Hair follicular keratinocyte (primary cell): ENCODE results near the gene SARM1.

DNA sequence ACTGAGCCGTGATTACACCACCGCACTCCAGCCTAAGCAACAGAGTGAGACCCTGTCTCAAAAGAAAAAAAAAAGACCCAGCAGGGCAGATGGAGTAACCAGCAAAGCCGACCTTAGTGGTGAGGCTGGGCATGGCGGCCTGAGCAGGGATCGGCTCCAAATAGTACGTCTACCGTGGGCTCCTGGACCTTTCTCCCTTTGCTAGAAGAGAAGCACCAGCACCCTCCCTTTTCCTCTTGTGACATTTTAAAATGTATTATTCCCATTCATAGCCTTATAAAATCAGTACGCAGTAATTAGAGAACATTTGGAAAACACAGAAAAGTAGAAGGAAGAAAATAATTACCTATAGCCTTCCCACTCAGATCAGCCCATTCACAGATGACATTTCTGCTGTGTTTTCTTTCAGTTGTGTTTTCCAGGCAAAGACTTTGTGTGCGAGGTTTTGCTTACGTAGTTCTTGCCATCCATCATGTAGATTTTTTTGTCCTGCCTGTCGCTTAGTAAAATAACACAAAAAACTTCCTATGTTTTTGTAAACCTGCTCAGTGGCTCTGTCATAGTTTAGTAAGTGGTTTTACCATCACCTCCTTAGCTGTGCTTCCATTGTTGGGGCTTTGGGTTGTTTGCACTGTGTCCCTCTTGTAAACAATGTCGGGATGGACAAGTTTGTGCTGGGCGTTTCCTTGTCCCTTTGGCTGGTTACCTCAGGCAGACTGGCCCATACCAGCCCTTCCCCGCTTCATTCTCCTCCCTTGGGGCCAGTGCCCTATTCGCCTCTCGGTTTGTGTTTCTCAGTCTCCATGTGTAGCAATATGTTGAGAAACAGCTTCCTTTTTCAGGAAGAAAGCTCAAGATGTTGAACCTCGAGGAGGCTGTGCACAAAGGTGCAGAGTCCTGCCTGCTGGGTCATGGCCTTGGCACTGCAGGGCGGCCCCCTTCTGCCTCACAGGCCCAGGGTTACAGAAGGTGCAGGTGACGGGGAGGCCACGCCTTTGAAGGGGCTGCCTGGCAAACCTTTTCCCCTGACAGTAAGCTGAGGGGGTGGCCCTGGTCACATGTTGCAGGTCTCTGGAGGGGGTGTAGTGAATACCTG is 74.5 kb downstream of the KSR1 start:
- RAMPAGE, long total RNA = no peak

- RAMPAGE, long total RNA = no peak
Measured at GRCh38 chr17:27582463-27583103, 48.4 kb upstream of the LGALS9 start.

GRCh38 chr17:27601179-27601783 is 29.7 kb upstream of the LGALS9 start:
- RAMPAGE, long total RNA = no peak

DNA sequence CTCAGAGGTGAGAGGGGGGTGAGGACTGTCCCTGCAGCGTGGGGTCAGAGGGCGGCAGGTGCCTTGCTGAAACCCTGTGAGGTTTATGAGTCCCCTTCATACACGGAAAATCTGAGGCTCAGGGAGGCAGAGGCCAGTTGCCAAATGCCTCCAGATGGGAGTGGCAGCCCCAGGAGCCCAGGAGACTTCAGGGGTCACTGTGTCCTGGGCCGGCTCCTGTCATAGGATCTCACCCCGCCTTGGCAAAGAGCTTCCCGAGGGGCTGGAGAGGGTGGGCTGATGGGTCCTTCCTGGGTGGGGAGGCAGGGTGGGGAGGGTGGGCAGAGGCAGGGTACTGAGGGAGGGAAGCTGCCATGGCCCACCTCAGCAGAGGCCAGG is 965 bp downstream of the LGALS9 start:
- RAMPAGE, long total RNA = no peak

- RAMPAGE, long total RNA = no peak
Measured at GRCh38 chr17:27646418-27646717, 15.4 kb downstream of the LGALS9 start.

DNA sequence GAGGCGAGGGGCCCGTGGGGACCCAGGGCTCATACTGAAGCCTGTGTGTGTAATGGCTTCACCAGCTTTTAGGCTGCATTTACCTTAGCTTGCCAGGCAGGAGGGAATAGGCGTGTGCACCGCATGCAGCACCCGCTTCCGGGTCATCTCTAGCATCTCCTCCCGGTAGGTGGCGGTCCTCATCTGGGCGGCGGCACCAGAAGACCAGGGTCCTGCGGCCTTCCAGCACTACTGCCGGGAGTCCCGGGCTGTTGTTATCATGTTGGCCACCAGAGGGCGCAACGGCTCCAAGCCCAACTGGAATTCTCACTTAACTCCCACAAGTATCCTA is 23.6 kb downstream of the LGALS9 start:
- RAMPAGE, long total RNA = no peak

GRCh38 chr17:28044231-28045031 is 2.0 kb downstream of the NLK start:
- RAMPAGE, long total RNA = no peak

DNA sequence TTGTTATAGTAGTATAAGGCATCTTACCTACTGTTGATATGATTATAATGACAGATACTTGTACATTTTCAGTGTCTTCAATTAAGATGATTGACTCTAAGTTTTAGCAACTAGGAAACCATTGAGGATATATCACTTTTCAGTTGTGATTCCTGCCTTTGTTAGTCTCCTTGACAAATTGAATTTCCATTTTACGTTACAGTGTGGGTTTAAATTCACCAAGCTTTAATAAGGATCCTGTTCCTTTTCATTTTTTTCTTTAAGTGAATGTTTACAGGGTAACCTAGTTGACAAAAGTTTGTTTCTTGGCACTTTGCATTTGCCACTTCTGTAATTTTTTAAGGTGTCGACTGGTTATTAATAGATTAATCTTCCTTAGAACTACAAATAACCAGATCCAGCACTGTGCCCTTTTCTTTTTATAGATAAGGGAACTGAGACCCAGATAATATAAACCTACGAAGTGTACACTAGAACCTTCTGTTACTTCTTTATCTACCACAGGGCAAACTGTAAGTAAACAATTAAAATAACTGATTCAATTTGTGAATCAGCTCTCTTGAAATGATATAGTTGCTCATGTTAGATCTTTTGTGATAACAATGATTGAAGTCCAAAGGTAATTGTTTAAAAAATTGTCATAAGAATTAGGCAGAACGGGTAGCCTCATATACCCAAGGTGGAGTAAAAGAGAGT is 55.3 kb downstream of the NLK start:
- RAMPAGE, long total RNA = no peak

DNA sequence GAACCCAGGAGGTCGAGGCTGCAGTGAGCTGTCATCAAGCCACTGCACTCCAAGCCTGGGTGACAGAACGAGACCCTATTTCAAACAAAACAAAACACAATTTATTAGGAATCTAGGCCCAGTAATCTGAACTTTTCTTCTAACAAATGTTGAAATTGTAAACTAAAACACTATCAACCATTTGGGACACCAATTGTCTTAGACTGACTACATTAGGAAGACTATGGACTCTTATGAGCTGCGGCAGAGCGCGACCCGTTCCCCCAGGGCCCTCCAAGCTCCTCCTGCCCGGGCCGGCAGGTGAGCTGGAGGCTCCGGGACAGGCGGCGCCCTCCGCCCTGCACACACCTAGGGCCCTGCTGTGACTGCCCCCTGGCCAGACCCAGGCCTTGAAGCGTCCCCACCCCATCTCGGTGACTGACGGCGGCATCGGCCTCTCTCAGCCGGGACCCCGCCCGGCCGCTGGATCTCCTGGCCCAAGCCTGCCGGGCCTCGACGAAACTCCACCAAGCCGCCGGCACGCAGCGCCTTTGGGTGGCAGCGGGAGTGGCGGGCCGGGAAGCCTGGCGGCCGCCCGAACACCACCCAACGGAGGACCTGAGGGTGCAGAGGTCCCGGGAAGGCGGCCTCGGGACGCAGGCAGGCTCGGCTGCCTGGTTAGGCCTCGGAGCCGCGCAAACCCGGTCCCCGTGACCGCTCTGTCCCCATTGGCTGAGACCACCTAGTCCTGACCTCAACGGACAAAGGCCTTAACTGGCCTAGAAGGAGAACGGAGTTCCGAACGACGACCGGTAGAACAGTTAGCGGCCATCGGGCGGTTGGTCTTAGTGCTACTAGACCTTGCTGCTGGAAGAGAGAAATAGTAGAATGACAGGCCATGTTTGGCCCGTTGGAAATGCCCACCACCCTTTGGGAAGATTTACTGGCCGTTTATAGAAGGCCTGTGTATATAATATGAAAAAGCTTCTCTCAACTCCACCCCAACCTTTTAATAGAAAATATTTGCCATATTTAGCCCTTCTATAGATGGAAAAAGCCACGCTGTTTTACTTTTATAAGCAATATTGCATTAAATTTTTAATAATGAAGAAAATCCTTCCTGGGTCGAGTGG is 12.0 kb upstream of the TMEM97 start:
- RAMPAGE, long total RNA = no peak

DNA sequence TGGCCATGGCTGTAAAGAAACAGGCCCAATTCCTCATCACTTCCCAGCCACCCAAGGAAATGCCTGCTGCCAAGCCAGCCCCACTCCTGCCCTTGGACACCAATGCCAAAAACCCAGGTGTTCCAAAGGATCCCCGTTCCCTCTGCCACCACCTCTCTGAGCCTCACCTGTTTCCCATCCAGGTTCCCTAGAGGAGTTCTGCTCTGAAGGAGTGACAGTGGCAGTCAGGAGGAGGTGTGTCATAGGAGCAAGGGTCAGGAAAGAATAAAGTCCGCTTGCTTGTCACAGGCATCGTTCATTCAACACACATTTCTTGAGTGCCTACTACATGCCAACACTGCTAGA is 3.3 kb downstream of the IFT20 start:
- RAMPAGE, long total RNA = no peak

- RAMPAGE, long total RNA = no peak
Measured at GRCh38 chr17:28338386-28339079, 3.0 kb downstream of the TNFAIP1 start.

GRCh38 chr17:28346036-28346440 is 10.5 kb downstream of the TNFAIP1 start:
- RAMPAGE, long total RNA = no peak

DNA sequence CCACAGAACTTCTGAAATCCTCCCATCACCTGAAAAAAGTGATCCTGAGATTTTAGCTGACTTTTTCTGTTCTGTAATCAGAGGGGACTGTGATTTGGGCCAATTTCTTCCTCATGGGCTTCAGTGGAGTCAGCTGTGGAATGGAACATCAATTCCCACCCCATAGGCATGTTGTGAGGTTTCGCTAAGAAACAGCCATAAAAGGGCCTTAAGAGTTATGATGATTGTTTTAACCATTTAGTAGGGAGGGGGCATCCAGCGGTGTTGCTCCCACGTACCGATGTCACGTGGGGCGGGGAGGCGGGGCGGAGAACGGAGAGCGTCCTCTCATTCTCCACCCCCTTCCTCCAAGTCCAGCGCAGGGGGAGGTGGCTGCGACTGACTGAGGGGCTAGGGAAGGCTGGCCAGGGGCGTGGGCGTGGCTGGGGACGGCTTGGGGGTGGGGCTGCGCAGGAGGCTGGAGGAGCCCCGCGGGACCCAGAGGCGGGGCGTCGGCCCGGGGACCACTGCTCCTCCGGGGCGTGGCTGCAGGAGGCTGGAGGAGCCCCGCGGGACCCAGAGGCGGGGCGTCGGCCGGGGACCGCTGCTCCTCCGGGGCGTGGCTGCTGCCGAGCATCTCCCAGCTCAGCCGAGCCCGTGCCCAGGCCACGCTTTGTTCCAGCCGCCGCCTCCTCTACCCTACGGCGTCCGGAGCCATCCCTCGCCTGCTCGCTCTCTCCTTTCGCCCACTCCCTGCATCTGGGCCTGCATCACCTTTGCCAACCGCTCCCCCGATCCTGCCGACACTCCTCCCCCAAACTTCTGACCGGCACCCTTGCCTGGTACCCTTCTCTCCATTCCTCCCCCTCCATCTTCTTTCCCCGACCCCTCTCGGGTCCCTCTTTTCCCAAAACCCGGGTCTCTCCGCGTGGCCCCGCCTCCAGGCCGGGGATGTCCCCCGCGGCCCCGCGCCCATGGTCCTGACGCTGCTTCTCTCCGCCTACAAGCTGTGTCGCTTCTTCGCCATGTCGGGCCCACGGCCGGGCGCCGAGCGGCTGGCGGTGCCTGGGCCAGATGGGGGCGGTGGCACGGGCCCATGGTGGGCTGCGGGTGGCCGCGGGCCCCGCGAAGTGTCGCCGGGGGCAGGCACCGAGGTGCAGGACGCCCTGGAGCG is at the start of gene SARM1:
Gene SARM1 (plus strand): TSS at position 615 of the 1,153 bp plus-strand sequence.
- RAMPAGE, long total RNA = no peak

- RAMPAGE, long total RNA = no peak
Measured at GRCh38 chr17:28404624-28405517, 1.1 kb downstream of the SLC46A1 start.

GRCh38 chr17:28524984-28525768 is 19.0 kb downstream of the FOXN1 start:
- RAMPAGE, long total RNA = no peak

DNA sequence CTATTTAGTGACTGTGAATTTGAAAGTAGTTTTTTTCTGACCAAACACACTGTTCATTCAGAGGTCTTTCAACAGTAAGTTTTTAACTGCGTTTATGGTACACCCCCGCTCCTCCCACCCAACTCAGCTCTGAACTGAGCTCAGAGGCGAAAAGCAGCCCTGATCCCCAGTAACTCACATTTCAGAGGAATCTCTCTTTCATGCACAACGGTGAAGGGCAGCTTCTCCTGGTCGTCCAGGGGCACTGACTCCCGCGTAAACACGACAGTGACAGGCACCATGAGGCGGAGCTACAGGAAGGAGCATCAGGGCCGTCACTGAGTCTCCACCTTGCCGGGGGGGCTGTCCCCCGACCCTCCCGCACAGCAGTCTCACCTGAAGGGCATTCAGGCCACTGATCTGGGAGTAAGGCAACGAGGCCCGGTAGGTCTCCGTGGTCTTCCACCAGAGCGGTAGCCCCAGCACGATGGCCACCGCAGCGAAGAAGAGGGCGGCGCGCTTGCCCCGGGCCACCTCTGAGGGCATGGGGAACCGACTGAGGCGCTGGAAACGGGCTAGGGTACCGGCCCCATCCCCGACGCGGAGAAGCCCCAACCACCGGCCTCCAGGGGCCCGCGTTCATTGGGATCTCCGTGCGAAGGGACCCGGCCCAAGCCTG is 521 bp downstream of the PIGS start:
- RAMPAGE, long total RNA = no peak

DNA sequence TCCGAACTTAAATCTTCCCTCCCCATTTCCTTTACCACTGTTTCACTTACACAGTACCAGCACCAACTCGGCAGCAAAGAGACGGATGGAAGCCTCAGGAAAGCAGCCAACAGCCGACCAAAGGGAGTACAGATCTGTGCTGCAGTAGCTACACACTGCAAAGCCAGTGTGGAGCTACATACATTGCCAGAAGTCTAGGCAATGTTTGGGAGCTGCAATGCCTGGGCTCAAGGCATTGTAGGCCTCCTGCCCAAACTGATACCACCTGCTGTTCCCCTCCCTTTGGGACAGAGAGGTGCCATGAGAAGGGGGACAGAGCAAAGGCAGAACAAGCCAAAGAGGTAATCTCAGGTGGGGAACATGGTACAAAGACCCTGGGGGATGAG is 1.8 kb downstream of the RSKR start:
- RAMPAGE, long total RNA = no peak

GRCh38 chr17:28612989-28614036 is 672 bp downstream of the RSKR start:
- RAMPAGE, long total RNA = no peak

DNA sequence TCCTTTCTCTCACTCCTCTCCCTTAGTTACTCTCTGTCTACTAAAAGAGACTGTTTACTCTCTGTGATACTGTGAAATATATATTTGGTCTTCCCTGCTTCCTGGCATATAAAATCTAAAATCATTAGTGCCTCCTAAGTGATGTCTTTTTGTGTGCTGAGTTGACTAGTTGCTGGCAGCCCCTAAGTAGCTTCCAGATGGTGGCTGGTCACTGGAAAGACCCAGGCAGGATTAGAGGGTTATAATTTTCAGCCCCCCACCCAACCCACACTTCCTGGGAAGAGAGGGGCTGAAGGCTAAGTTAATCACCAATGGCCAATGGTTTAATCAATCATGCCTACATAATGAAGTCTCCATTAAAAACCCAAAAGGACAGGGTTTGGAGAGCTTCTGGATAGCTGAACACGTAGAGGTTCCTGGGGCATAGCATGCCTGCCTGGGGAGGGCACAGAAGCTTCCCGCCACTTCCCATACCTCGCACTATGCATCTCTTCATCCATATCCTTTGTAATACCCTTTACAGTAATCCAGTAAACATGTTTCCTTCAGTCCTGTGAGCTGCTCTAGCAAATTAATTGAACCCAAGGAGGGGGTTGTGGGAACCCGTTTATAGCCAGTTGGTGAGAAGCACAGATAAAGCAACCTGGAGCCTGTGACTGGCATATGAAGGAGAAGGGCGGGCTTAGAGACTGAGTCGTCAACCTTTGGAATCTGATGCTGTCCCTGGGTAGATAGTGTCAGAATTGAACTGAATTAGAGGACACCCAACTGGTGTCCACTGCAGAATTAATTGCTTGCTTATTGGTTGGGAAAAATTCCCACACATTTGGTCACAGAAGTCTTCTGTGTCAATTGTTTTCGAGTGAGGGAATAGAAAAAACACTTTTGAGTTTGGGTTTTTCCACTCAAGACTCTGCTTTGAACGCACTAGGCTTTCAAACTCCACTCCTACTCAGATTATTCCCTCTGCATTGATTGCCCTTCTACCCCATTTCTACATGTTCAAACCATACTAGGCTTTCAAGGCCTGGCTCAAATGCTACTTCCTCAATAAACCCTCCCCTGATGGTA is 12.7 kb upstream of the RSKR start:
- RAMPAGE, long total RNA = no peak

GRCh38 chr17:28640341-28641132 is 4.4 kb downstream of the BLTP2 start:
- RAMPAGE, long total RNA = no peak